Occipital lobe (tissue), 2 donors: ENCODE data around the genes LRRC36, ATP6V0D1 and GFOD2.

DNA sequence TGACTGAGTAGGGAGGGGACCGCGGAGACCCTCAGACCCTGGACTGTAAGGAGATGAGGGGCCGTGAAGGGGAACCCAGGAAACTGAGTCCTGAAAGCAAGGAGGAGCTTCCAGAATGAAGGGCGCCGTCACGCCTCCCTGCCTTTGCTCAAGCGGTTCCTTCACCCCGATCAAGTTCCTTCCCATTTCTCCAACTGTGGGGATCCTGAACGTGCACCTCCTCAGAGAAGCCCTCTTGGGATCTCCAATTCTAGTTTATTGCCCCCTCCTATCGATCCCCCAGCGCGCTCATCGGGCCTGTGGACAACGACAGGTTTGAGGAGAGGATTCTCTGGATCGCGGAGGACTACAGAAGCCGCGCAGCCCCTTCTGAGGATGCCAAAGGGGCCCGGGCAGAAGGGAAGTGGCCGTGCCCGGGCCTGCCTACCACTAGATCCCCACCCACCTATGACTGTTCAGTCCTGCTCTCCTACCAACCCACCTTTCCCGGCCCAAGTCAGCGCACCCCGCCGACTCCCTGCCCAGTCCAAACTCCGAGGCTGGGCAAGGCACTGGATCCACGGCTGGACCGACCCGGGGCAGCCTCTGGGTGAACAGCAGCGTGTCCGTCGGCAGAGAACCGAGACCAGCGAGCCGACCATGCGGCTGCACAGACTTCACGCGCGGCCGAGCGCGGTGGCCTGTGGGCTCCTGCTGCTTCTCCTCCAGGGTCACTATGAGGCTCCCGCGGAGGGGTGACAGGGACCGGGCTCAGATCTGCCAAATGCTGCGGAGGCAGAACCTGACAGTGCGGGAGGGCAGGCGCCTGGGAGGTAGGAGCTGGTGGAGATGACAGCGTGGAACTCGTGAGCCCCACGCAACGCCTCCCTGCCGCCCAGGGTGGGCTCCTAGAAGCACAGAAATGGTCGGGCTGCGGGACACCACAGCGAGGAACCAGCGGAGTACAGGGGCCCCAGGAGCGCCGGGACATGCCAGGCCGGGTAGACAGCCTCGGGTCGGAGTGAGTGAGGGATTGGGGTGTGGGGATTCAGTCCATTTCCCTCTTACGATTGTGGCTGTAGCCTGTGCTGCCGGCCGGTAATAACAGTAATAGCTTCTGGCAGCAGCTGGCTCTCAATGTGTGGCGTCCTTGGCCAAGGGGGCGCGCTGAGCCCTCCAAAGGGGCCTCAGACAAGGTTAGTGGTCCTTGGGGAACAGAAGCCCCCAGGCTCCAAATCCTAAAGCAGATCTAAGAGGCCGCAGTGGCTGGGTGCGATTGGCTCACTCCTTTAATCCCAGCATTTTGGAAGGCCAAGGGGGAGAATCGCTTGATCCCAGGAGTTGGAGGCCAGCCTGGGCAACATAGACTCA is 12.5 kb upstream of the CES3 start:
- RAMPAGE, long total RNA = no peak

DNA sequence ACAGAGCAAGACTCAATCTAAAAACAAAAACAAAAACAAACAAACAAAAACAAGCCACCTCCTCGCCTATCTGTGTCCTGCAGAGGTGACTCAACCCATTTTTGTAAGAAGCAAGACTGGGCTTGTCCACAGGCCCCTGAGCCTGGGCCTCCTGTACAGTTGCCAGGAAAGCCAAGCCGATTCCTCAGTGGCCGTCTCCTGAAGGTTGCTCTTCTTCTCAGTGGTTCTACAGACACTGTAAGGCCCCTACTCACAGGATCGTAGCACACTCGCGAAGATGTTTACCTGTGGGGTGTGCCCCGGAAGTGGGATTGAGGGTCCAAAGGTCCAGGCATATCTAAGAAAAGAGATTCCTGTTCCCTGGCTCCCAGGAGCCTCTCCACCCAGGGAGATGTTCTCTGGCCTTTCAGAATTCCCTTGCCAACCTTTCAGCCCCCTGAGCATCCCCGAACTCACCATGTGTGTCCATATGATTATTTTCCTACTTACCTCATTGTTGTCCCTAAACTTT is 7.6 kb upstream of the CES3 start:
- RAMPAGE, long total RNA = no peak

GRCh38 chr16:66974681-66975232 is 13.6 kb upstream of the CES4A start:
- RAMPAGE, long total RNA = no peak

- RAMPAGE, long total RNA = no peak
Measured at GRCh38 chr16:67168859-67169446, 4.4 kb downstream of the HSF4 start.

- RAMPAGE, long total RNA = no peak
Measured at GRCh38 chr16:67169447-67170158, 5.1 kb downstream of the HSF4 start.

DNA sequence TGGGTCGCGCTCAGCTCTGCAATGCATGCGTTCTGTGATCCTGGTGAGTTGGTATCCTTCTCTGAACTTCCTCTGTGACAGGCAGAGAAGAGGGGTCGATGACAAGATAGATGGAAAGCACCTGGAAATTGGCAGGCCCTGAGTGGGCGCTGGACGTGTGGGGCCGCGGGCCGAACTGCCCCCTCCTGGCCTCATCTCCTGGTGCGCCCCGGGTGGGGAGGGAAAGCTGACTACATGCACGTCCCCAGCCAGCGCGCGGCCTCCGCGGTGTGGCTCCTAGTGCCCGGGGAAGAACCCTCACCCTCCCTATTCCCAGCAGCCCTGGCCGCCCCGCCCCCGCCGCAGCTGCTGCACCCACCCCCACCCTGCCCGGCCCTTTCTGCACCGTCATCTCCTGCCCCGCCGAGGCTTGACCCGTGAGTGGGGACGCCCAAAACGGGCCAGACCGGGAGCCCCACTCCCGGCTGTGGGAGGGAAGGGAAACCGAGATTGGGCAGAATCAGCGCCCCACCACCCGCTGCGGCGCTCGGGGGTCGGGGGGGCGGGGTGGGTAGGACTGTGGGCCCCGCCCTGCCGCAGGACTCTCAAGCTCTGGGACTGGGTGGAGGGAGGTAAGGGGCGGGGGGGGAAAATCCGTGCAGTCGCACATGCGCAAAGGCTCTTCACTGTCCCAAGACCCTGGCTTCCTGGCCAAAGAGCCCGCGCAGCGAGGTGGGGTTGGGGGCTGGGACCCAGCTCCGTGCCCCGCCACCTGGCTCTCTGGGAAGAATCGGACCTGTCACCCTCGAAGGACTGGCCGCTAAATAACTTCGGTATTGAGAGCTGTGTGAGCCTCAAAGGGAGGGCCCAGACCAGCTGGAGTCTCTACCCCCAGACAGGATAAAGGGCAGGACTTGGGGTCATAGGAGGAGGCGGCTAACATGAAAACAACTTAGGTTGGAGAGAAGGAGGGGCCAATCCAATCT is 5.9 kb downstream of the HSF4 start:
- RAMPAGE, long total RNA = no peak

- RAMPAGE, long total RNA = no peak
Measured at GRCh38 chr16:67206460-67206793, 7.5 kb downstream of the ELMO3 start.

DNA sequence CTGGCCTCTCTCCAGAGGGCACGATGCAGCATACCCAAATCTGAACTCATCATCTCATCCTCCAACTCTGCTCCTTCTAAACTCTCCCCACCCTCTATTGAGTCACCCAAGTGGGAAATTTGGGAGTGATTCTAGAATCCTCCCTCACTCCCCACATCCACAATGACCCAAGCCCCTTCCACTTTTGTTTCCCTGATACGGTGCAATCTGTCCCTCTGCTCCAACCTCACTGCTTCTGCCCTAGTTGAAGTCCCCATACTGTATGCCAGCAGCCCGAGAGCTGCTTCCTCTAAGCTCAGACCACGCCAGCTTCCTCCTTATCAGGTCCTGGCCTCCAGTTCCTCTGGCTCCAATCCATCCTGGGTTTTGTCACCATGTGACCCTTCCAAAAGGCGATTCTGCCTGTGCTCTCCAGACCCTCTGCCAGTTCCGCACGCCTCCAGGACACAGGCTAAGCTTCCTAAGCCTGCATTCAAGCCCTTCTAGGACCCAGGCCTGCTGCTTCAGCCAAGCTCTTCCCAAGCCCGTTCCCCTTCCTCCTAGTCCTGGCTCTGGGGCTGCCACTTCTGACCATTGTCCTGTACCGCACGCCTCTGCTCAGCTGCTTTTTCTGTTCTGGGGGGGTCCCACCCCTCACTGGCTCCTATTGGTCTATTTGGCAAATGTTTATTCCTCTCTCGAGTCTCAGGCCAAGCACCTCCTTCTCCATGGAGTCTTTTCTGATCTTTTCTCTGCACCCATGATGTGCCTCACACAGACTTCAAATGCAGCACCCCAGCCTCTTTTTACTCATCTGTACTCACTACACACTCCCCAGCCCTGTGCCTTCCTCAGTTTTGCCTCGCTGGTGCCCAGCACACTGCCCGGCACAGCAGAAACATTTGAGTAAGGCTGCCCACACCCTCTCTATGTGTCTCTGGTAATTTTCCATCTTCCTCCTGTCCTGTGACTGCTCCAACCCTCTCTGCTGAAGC is 9.8 kb upstream of the TMEM208 start:
- RAMPAGE, long total RNA = no peak

GRCh38 chr16:67229113-67229887 is 2.4 kb downstream of the TMEM208 start:
- RAMPAGE, long total RNA = no peak

GRCh38 chr16:67326443-67327215 is at the start of gene LRRC36:
Gene LRRC36, plus strand, starts transcription at chr16:67326815.
- RAMPAGE, long total RNA = no peak

DNA sequence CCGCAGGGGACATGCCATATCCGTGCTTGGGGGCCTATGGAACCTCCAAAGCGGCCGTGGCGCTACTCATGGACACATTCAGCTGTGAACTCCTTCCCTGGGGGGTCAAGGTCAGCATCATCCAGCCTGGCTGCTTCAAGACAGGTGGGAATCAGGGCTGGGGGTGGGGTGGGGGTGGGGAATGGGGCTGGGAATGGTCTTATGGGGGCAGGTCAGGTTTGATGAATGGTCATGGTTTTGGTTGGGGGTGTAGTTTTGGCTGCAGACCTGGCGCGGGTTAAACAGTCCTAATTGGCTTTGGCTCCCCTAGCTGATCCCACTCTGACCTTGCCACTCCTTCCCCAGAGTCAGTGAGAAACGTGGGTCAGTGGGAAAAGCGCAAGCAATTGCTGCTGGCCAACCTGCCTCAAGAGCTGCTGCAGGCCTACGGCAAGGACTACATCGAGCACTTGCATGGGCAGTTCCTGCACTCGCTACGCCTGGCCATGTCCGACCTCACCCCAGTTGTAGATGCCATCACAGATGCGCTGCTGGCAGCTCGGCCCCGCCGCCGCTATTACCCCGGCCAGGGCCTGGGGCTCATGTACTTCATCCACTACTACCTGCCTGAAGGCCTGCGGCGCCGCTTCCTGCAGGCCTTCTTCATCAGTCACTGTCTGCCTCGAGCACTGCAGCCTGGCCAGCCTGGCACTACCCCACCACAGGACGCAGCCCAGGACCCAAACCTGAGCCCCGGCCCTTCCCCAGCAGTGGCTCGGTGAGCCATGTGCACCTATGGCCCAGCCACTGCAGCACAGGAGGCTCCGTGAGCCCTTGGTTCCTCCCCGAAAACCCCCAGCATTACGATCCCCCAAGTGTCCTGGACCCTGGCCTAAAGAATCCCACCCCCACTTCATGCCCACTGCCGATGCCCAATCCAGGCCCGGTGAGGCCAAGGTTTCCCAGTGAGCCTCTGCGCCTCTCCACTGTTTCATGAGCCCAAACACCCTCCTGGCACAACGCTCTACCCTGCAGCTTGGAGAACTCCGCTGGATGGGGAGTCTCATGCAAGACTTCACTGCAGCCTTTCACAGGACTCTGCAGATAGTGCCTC is 5.7 kb downstream of the HSD11B2 start:
- RAMPAGE, long total RNA = no peak

DNA sequence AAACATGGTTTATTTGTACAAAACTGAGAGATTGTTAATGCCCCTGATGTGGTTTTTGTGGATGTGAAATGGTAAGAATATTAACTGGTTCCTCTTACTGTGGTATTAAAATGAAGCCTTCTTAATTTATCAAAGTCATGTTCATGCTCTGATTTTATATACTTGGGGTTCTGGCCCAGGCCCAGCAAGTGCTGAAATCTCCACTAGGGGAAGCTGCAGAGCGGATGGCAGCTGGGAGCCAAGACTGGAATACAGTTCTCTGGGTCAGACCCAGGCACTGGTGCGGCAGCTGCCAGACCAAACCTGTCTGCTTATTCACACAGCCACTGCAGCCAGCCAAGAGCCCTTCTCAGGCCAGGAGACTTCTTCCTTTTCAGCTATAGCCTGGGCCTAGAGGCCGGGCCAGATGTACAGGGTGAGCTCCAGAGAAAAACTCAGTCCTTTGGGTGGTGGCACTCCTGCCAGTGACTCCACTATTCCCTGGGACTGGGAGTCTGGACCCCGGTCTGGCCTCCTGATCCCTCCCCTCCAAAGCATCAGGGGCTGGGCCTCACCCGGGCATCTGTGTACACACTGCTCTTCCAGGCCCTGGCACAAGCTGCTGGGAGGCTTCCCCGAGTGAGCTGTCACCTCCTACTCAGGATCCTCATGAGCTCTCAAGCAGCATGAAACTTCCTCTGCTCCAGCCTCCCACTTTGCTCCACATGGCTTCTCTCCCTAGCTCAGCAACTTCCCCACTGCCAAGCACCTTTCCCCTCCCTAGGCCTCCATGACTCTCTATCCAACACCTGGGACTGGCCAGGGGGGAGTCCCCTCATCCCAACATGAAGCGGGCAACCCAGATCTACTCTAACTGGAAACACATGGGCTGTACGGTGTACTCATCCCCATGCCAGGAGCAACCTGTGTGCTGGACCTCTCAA is 24.4 kb downstream of the ATP6V0D1 start:
- RAMPAGE, long total RNA = no peak

GRCh38 chr16:67480747-67481628 is at the start of gene ATP6V0D1:
Gene ATP6V0D1, minus strand, starts transcription at chr16:67481157.
- RAMPAGE, long total RNA = start-site peak on the minus strand at chr16:67481112-67481165, 914 and 254 reads in 2 replicates

DNA sequence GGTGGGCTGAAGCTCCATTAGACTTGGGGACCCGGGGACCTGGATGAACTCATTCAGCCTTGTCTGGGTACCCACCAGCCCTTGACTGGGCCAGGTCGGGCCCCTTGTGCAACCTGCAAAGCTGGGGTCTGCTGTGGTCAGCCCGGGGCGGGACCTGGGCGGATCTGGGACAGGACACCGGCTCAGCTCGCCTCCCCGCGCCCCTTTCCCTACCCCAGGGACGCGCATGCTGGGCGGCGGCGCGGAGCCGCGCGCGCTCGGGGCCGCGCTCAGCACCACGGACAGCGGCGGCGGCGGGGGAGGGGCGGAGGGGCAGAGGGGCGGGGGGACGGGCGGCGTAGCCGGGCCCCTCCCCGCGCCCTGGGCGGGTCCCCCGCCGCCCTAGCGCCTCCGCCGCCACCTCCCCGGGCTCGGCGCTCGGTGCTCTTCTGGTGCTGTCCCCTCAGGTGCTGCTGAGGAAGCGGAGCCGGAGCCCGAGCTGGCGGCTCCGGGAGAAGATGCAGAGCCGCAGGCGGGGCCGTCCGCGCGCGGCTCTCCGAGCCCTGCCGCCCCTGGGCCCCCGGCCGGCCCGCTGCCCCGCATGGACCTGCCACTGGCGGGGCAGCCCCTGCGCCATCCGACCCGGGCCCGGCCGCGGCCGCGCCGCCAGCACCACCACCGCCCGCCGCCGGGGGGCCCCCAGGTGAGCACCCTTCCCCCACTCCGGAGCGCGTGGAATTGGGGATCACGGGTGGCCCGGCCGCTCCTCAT is 7.3 kb downstream of the ACD start:
- RAMPAGE, long total RNA = no peak

DNA sequence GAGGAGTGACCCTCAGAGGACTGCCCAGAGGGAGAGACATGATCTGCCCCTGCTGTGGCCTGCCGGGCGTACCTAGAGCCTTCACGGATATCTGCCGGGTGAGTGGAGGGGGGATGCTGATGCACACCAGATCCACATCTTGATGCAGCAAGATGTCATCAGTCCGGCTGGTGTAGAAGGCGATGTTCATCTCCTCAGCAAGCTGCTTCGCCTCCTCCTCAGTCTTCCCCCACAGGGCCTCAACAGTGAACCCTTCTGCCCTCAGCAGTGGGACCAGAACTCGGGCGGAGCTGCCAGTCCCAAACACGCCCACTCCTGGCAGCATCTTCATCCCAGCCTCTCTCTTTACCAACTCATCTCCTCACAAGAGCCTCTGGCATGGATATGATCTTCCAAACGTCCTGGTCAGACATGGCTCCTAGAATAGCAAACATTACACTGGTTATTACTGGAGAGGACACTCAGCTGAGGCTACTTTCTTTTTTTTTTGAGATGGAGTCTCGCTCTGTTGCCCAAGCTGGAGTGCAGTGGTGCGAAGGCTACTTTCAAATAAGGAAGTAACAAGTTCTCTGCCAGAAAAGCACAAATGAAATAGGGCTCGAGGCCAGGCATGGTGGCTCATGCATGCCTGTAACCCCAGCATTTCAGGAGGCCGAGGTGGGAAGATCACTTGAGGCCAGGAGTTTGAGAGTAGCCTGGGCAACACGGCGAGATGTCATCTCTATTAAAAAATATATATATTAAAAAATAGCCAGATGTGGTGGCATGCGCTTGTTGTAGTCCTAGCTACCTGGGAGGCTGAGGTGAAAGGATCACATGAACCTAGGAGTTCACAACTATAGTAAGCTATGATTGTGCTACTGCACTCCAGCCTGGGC is 19.0 kb downstream of the C16orf86 start:
- RAMPAGE, long total RNA = no peak

DNA sequence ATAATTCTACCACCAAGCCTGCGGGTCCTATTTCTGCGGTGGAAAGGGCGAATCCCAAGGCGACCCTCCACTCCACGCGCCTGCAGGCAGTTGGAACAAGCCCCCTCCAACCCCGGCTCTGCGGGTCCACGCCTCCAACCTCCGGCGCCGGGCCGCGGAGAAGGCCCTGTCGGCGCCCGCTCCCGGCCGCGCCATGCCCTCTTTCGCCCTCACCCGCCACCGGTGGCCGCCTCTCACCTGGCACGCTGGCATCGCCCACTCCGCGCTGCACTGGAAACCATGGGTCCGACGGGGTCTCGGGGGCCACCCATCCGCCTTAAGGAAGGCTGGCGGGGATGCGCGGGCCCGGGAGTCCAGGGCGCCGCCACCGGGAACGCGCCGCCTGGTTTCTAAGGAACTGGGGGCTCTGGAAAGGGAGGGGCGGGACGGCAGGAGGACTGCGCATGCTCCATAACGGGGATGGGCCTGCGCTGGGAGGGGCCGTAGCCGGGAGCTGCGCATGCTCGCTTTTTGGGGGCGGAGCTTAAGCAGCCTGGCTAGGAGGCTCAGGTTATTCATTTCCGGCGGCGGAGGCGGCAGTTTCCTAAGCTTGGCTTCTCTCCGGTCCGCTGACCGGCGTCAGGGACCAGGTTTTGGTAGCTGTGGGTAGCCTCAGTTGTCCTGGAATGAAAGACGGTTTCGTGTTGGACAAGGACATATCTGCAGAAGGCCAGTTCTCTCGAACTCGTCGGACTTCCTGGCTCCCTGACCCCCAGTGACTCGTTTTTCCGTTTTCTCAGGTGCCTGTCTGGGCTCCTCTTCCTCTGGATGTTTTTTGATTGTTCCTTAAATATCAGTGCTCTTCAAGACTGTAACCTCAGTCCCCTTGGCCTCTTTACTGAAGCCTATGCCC is at the start of gene GFOD2:
GFOD2 (minus strand) TSS at position 391 of the 892 bp plus-strand sequence.
- RAMPAGE, long total RNA = no peak

GRCh38 chr16:67841804-67841996 is 420 bp upstream of the THAP11 start:
- RAMPAGE, long total RNA = no peak

DNA sequence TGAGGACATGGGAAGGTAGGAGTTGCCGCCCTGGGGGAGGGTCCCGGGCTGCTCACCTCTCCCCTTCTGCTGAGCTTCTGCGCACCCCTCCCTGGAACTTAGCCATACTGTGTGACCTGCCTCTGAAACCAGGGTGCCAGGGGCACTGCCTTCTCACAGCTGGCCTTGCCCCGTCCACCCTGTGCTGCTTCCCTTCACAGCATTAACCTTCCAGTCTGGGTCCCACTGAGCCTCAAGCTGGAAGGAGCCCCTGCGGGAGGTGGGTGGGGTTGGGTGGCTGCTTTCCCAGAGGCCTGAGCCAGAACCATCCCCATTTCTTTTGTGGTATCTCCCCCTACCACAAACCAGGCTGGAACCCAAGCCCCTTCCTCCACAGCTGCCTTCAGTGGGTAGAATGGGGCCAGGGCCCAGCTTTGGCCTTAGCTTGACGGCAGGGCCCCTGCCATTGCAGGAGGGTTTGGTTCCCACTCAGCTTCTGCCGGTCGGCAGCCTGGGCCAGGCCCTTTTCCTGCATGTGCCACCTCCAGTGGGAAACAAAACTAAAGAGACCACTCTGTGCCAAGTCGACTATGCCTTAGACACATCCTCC is 2.8 kb downstream of the CTRL start:
- RAMPAGE, long total RNA = no peak

DNA sequence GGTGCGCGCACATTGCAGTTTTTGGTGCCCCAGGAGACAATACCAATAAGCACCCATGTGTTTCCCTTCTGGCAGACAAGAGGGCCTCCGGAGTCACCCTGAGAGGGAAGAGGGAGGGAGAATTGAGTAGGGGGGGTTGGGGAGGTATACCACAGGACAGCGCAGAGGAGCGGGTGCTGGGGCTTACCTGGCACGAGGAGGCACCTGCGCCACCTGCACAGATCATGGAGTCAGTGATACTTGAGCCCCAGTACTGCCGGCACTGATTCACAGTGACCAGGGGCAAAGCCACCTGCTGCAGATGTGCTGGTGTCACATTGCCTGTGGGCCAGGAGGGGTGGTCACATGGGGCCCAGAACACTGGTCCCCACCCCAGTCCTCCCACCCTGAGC is 1.7 kb downstream of the CTRL start:
- RAMPAGE, long total RNA = no peak

- RAMPAGE, long total RNA = no peak
Measured at GRCh38 chr16:67961121-67962244, 7.0 kb downstream of the SLC12A4 start.